Measurements from ENCODE around the genes IDH2 and GDPGP1.

- RRBS, result 91% methylated on average over 36 of the region's 100 CpGs
Measured at GRCh38 chr15:89378364-89379416, 44.1 kb upstream of the POLG start.

DNA sequence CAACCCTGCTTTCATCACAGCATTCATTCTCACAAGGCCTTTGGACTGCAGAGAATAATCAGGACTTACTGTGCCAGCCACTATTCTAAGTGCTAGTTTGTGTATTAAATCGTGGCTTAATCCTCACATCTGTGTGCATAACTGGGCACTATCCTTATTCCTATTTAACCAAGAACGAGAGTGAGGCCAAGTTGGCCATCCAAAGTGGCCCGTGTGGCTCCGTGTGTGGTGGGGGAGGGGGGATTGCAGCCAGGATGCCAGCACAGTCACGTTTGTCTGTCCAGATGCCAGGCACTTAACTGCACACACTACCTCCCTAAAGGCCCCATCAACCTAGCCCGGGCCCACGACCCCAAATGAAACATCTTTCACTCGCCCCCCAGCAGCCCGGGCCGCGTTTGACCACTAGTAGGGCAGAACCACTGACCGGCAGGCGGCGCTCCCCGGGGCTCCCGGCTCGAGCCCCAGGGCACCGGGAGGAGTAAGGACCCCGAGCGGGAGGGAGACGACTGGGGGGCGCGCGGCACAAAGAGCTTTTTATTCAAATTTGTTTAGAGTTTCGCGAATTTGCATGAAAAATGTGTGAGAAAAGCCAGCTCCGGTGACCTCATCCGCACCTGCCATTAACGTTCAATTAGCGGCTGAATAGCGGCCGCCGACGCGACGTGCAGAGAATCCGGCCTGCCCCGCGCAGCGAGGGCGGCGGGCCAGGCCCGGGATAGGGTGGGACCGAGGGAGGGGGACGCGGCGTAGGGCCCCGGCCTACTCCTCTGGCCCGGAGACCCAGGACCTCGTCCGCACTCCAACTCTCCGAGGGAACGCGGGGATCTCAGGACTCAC, 64.6 kb upstream of the POLG start:
- RRBS, result 77% methylated on average over 31 of the region's 54 CpGs

- RRBS, result no CpG with 5 or more reads among the region's 47 CpGs
Measured at GRCh38 chr15:89430379-89431236, 65.8 kb downstream of the RHCG start.

- RRBS, result no CpG with 5 or more reads among the region's 3 CpGs
Measured at GRCh38 chr15:89441288-89441876, 55.0 kb downstream of the RHCG start.

DNA sequence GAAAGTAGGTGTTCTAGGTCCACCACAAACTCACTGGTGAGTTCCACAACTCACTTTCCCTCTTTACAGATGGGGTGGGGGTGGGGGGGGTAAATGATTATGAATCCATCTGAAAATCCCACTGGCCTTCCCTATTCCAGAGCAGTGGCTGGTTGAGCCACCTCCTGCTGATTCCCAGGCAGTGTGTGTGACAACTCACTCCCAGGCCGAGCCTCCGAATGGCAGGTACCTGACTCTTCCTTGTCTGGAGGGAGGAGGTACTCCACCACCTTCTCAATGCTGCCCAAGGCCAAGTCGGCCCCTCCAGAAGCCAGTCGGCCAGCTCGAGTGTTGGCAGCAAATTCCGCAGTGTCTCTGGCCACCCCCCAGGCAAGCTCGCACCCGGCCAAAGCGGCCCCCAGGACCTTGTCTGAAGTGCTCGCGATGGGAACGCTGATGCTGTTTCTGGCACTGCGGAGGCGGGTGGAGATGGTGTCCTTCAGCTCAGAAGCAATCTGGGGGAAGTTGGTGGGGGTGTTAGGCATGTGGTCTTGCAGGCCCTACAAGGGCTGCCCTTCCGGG, 9.3 kb downstream of the PLIN1 start:
- RRBS, result no CpG with 5 or more reads among the region's 15 CpGs

DNA sequence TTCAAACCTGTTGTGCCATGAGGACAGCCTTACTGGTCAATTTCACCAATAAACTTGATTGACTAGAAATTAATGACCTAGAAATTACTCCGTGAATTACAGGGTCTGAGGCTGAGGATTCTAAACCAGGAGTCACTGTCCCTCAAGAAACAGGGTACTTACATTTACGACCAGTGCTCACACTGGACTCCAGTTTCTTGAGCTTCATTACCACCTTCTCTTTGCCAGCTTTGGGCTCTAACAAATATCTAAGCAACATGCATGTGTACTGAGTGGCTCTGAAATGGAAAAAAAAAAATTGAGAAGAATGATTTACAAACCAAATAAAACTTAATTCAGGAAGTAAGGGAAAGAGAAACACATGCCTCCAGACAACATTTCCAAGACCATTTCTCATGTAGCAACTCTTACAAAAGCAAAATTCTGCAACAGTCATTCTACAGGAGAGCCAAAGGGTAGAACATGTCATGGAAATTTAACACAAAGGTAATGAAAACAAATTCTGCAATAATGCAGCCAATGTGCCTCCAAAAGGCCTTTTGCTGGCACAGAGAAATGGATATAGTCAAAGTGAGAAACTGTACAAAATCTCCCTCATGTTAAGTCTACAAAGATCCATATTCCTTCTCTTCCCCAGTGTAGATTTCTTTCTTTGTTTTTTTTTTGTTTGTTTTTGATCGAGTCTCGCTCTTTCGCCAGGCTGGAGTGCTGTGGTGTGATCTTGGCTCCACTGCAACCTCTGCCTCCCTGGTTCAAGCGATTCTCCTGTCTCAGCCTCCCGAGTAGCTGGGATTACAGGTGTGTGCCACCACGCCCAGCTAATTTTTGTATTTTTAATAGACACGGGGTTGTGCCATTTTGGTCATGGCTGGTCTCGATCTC, 4.0 kb downstream of the PEX11A start:
- RRBS, result no CpG with 5 or more reads among the region's 10 CpGs

GRCh38 chr15:89809583-89810164, 5.0 kb downstream of the ANPEP start:
- RRBS, result no CpG with 5 or more reads among the region's 10 CpGs

DNA sequence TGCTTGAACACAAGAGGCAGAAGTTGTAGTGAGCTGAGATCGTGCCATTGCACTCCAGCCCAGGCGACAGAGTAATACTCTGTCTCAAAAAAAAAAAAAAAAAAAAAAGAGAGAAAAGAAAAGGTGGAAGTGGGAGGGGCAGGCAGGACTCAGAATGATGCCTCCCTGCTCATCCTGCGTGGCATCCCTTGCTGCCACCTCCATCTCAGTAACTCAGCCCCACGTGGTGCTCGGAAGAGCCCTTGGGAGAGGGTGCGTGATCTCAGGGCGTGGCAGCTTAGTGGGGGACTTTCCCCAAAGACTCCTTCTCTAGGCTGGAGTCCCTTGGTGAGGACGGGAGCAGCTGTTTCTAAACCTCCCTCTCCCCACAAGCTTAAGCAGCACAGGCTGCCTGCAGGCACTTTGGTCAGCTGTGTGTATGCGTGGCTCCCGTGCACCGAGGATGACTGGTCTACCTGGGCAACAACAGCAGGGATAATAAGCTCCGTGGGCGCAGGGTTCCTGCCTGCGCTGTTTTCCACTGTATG, 7.3 kb upstream of the ANPEP start:
- RRBS, result no CpG with 5 or more reads among the region's 14 CpGs

DNA sequence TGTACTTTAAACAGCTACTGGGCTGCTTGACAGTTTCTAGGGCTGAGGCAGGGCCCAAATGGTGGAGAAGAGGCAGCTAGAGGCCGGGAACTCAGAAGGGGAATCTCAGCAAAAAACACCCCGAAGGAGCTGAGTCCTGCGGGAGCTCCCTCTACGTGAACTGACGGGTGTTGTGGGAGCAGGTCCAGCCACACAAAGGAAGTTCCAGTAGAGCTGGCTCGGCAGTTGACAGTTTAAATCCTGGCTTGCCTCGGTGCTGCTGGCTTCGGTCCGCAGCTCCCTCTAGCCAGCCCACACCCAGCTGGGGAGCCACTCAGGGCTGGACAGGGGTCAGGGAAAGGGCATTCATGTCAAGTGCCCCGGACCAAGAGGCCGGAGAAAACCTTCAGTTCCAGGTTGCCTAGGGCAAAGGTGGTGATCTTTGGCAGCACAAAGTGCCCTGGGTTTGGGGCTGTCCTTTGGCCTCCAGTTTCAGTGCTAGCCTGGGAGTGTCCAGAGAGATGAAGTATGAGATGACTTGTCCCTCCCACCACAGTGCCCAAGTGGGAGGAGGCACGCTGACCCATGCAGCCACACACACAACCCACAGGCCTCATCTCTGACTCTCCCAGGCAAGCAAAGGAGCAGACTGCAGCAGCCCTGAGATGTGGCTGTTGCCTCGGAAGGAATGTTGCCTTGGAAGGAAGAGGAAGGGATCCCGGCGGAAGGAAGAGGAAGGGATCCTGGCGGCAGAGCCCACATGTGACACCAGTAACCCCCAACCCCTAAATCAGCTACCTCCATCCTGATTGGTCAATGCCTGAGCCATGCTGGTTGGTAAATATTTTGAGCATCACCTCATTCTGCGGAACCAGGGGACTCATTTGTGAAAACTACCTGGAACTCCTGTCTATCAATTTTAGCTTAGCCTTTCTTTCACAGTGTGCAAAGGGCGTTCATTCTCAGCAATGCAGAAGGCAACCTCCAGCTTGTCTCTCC, 13.8 kb upstream of the ANPEP start:
- RRBS, result no CpG with 5 or more reads among the region's 18 CpGs

DNA sequence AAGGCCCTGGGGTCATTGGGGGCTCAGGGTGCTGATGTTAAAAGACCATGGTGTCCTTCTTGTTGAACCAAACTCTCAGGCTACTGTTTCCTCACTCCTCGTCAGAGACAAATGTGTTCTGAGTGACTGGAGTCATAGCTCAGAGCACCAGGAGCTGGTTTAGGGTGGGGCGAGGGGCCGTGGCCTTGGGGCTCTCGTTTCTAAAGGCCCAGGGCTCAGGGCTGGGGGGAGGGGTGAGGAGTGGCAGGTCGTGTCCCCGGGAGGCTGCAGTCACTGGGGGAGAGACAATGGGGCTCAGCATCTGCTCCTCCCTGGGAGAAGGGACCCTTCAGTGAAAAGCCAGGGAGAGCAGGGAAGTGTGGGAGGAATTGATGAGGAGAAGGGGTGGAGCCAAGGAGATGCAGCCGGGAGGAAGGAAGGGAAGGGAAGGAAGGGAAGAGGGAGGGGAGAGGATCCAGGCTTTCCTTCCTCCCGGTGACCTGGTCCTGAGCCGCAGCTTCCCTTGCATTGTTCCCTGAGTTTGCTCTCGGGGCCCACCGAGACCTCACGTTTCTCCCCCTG, 1.5 kb upstream of the ZNF710 start:
- RRBS, result 64% methylated on average over 3 of the region's 12 CpGs

GRCh38 chr15:90031113-90031982, 30.2 kb downstream of the ZNF710 start:
- RRBS, result 55% methylated on average over 3 of the region's 11 CpGs

DNA sequence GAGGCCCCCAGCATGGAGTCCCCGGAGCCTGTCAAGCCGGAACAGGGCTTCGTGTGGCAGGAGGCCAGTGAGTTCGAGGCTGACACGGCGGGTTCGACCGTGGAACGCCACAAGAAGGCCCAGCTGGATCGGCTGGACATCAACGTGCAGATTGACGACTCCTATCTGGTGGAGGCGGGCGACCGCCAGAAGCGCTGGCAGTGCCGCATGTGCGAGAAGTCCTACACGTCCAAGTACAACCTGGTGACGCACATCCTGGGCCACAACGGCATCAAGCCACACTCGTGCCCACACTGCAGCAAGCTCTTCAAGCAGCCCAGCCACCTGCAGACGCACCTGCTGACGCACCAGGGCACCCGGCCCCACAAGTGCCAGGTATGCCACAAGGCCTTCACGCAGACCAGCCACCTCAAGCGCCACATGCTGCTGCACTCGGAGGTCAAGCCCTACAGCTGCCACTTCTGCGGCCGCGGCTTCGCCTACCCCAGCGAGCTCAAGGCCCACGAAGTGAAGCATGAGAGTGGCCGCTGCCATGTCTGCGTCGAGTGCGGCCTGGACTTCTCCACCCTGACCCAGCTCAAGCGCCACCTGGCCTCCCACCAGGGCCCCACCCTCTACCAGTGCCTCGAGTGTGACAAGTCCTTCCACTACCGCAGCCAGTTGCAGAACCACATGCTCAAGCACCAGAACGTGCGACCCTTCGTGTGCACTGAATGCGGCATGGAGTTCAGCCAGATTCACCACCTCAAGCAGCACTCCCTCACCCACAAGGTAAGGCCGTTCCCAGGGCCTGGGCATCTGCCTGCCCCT, 34.2 kb downstream of the IDH2 start:
- RRBS, result 80% methylated on average over 1 of the region's 46 CpGs

DNA sequence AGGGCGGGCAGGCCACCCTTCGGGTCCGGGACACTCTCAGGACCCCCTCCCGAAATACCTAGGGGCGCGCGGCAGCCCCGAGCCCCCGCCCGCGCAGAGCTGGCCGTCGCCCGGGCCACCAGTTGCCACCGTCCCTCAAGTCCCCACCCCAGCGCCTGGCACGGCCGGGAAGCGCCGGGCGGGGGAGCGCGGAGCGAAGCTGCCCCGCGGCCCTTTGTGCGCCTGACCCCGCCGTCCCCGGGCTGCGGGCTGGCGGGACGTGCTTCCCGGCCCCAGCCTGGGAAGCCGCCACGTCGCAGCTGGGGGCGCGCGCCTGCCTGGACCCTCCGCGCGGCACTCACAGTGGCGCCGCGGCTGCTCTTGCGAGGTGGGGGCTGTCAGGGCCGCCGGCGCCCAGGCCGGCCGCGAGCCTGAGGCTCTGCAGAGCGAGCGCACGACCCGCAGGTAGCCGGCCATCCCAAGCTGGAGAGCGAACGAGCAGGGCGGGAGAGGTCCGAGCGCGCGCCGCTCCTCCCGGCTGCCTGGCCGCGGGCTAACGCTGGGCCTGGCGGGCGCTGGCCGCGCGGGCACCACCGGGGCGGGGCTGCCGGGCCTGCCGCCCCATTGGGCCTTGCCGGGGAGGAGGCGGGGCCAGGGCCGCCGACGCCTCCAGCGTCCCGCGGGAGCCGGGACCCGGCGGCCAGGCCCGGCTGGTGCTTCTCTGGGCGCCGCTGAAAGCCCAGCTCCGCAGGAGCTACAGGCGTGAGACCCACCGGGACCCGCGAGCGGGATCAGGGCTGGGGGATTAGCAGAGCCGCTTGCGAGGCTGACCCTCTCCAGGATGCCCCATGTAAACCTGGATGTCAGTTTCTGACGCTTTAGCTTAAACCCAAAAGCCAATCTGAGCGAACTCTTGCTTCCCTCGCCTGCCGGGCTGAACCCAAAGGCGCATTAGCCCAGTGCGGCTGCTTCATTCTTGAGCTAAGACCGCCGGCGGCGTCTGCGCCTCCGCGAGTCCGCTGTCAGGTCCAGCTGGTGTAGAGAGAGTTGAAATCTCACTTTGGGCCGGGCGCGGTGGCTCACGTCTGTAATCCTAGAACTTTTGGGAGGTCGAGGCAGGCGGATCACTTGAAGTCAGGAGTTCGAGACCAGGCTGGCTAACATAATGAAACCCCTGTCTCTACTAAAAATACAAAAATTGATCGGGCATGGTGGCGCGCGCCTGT, at the start of gene IDH2:
TSS of gene IDH2 (minus strand) at position 534 of the 1,205 bp plus-strand sequence.
- RRBS, result 6% methylated on average over 77 of the region's 126 CpGs

DNA sequence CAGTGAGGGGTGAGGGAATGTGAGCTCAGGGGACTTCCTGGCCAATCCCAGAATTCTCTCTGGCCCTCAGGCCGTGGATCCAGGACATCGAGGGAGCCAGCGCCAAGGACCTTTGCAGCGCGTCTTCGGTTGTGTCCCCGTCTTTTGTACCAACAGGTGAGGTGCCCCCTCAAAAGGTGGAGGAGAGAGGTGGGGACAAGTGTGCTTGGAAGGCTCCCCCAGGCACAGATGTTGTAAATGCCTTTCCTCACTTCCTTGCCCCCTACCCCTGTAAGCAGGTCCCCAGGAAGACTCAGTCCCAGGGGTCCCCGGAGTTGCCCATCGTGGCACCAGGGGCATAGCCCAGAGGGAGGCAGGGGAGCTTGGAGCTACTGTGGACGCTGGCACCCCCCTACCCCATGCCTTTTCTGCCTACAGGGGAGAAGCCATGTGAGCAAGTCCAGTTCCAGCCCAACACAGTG, 6.2 kb downstream of the CIB1 start:
- RRBS, result no CpG with 5 or more reads among the region's 10 CpGs

DNA sequence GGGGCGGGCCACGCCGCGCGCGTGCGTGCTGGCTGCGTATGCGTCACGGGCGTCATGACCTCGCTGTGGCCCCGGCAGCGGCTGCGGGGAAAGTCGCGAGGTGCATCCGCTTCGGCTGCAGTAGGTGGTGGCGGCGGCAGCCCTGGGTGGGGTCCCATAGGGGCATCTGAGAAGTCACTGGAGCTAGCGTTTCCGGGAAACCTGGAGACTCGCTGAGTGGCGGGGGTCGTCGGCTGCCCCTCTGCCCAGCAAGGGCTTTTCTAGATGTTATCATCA, at the start of gene GDPGP1:
TSS of gene GDPGP1 (plus strand) at position 37 of the 276 bp plus-strand sequence.
- RRBS, result under 1% methylated on average over 9 of the region's 27 CpGs

GRCh38 chr15:90361863-90362505, 9.9 kb downstream of the ZNF774 start:
- RRBS, result no CpG with 5 or more reads among the region's 4 CpGs

DNA sequence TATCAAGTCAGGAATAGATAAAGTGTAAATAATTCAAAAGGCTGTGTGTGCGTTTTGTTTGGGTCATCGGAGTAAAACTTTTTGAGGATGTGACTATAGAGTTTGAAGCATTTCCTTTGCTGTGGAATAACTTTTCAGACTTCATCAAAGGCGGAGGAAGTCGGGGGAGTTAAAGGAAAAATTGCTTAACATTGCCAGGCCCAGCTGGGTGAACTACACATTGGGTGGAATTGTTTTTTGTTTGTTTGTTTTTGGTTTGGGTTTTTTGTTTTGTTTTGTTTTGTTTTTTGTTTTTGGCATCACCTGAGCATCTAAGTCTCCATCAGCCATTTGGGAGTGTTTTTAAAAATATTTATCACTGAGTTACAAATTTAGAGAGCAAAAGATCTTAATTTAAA, 70.3 kb upstream of the CRTC3 start:
- RRBS, result no CpG with 5 or more reads among the region's 4 CpGs

GRCh38 chr15:90480984-90481272, 48.8 kb upstream of the CRTC3 start:
- RRBS, result no CpG with 5 or more reads among the region's 3 CpGs

GRCh38 chr15:90500761-90501710, 28.7 kb upstream of the CRTC3 start:
- RRBS, result no CpG with 5 or more reads among the region's 3 CpGs

DNA sequence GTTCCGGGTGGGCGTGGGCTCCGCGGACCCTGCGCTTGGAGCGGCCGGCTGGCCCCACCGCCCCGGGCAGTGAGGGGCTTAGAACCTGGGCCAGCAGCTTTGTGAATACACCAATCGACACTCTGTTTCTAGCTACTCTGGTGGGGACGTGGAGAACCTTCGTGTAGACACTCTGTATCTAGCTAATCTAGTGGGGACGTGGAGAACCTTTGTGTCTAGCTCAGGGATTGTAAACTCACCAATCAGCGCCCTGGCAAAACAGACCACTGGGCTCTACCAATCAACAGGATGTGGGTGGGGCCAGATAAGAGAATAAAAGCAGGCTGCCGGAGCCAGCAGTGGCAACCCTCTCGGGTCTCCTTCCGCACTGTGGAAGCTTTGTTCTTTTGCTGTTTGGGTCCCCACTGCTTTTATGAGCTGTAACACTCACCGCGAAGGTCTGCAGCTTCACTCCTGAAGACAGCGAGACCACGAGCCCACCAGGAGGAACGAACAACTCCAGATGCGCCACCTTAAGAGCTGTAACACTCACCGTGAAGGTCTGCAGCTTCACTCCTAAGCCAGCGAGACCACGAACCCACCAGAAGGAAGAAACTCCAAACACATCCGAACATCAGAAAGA, 18.6 kb upstream of the CRTC3 start:
- RRBS, result no CpG with 5 or more reads among the region's 27 CpGs